Endothelial cell (in vitro differentiated cells): ENCODE measurements around the genes POTEF, CFC1 and RAB6D.

DNA sequence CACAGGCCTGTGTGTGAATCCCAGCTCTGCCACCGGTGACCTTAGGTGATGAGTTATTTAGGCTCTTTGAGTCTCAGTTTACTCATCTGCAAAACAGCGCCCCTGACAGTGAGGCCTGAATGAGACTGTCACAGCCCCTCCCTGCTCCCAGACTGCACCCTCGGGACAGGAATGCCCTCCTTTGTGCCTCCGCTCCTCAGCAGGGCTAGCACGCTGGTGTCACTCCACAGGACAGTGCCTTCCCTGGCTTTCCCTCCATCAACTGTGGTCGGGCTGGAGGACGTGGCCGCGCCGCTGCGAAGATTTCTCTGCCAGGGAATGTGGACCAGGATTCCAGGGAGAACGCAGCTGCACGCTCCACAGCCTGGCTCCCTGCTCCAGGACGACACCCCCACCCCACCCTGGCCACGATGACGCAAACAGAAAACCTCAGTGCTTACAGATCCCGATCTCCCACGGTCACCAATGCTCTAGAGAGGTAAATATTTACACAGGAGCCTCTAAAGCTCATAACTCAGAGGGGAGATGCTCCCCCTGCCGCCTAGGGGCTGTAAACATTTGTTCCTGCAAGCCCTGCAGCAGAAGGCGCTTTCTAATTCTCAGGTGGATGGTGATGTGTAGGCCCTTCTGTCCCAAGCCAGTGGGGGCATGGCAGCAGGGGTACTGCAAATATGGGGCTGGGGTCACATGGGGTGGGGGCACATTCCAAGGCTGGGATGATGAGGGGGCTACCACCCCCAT, 12.5 kb downstream of the HS6ST1 start:
- PRO-cap: no peak

DNA sequence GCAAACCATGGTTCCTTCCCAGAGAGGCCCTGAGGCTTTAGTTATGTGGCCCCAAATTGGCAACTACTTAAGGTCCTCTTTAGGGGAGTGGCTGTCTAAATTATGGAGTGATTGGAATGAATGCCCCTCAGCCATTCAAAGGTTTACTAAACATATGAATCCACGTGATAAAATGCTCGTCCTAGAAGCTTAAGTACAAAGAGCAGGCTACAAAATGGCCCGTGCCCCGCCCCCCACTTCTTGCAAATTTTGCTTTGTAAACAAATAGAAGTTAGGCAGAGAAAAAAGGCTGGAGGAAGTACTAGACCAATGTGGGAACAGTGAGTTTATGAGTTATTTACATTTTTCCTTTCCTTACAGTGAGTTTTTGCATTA, 123.7 kb upstream of the HS6ST1 start:
- PRO-cap: no peak

GRCh38 chr2:129587302-129587842, 392.1 kb upstream of the RAB6C start:
- PRO-cap: no peak

DNA sequence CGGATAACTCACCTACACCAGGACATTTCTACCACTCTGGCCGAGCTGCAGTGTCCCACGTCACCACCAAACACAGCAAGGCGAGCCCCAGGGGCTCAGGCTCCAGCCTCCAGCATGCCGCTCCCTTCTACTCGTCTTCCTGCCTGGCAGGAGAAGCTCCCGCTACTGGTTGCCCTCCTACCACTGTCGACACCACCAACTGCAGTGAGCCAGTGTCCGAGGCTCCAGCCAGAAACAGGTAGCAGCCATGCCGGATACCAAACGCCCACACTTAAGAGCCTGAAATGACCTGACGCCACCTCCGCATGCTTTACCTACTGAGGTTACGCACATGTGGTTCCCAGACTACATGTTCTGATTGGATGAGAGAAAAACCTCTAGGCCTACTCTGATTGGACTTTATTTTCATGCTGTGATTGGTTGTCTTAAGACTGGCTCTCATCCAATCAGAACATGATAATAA, at the start of gene POTEF:
Gene POTEF, minus strand, starts transcription at position 163 of the 463 bp plus-strand sequence.
- PRO-cap: unidirectional peak, minus-strand start at position 206 of the sequence; unidirectional peak, minus-strand start at position 285 of the sequence; bidirectional peak, plus-strand start outside the sequence, minus-strand start at position 319 of the sequence

GRCh38 chr2:130129523-130129977, 528 bp upstream of the POTEF start:
- PRO-cap: bidirectional peak, plus-strand start at chr2:130129670, minus-strand start at chr2:130129378

- PRO-cap: unidirectional peak, minus-strand start at chr2:130356591
Observed at GRCh38 chr2:130356345-130356921, 577 bp downstream of the PTPN18 start.

- PRO-cap: no peak
Observed at GRCh38 chr2:130599410-130599894, at the start of gene CFC1. CFC1 (minus strand) TSS chr2:130599575.

DNA sequence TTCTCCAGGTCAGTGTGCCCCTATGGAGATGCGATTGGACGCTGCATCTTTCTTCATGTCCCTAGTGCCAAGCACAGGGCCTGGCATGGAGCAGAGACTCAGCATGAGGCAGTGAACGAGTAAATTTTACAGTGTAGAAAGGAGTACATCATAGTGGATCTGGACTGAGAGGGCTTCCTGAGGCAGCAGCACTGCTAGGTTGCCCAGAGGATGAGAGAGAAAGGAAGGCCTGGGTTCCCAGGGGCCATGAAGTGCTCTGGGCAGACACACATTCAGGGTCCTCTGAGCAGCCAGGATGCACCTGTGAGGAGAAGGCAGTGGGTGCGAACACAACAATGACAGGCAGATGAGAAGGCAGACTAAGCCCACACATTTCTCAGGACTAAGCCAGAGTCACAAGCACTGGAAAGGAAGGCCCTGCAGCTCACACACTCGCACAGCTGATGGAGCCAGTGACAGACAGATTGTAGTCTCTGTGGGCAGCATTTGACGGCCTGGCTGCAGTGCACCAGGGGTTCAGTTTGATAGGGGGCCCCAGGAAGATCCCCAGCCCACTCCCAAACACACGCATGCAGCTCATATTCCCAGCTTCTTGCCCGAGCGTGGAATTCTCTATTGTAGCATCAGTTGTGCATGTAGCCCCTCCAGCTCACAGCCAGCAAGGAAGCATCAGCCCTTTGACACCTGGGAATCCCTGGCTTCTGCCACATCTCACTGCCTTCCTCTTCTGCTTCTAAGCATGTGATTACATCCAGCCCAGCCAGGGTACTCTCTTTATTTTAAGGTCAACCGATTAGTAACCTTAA, 61.9 kb downstream of the ARHGEF4 start:
- PRO-cap: no peak

- PRO-cap: bidirectional peak, plus-strand start at chr2:131364080, minus-strand start at chr2:131364091
Observed at GRCh38 chr2:131363660-131364346, at the start of gene RAB6D. RAB6D (minus strand) TSS chr2:131364168.

DNA sequence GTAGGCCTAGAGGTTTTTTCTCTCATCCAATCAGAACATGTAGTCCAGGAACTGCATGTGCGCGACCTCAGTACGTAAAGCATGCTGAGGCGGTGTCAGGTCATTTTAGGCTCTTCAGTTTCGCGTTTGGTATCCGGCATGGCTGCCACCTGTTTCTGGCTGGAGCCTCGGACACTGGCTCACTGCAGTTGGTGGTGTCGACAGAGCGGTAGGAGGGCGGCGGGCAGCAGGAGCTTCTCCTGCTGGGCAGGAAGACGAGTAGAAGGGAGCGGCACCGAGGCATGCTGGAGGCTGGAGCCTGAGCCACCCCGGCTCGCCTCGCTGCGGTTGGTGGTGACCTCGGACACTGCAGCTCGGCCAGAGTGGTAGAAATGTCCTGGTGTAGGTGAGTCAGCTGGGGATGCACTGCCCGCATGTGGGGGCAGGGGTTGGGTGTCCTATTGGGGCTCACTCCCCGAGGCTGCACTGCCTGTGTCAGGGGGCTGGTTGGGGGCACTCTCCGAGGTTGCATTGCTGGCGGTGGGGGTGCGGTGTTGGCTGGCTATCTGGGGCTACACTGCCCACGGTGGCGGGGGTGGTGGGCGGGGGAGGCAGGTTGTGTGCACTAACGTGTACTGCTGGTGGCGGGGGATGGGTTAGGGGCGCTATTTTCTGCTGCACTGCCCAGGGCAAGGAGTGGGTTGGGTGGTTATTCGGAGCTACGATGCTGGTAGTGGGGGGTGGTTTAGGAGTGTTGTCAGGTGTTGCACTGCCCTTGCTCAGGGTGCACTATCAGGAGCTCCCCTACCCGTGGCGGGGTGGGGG, 16.0 kb downstream of the CCDC74A start:
- PRO-cap: no peak

- PRO-cap: unidirectional peak, plus-strand start at chr2:131681854
Observed at GRCh38 chr2:131681791-131682059, 154.0 kb downstream of the CCDC74A start.

- PRO-cap: no peak
Observed at GRCh38 chr2:131725582-131726281, 198.0 kb downstream of the CCDC74A start.

GRCh38 chr2:131754395-131755027, 226.8 kb downstream of the CCDC74A start:
- PRO-cap: no peak

DNA sequence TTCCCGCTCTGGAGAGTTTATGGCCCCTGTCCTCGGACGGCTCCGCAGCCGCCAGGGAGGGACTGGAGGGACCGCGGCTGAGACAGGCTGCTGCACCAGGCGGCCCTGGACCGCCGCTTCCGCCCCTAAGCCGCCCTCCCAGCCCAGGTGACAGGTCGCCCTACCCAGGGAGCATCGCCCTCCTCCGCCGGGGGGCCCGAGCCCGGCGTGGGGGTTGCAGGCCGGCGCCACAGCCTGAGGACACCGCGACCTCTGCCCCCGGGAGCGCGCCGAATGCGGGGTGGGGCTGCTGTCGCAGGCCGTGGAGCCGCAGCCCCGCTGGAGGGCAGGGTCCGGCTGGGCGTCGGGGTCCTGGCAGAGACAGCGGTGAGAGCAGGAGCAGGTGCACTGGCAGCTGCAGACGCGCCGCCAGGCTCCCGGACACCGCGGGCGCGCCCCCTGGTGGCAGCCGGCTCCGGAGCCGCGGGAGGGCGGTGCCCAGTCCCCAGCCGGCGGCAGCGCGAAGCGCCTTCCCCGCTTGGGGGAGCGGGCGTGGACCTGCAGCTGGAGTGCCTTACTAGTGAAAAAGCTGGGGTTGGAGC, 273.9 kb downstream of the CCDC74A start:
- PRO-cap: no peak

DNA sequence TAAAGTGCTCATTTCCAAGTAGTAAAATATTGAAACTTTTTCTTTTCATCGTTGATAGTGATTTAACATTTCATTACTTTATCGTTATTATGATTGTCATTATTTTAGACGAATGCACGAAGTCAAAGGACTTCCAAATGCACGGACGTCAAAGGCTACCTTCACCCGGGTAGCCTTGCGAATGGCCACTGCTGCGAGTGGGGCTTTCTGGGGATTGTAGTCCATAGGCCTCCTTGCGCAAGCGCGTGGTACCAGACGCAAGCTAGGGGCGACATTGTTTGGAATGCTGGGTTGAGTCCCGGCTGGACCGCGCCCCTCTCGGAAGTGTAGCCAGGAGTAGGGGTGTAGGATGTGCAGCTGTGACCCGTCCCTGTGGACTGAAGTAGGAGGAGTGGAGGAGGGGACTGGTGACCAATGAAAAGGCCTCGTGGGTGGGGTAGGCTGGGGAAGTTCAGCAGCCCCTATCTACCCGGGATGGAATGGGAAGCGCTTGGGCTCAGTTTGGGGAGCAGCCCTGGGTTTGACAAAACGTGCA, 112.0 kb upstream of the GPR39 start:
- PRO-cap: unidirectional peak, plus-strand start at position 254 of the sequence; unidirectional peak, plus-strand start at position 294 of the sequence

- PRO-cap: no peak
Observed at GRCh38 chr2:132415155-132415749, 1.4 kb upstream of the GPR39 start.

- PRO-cap: bidirectional peak, plus-strand start at chr2:132543429, minus-strand start at chr2:132543312
Observed at GRCh38 chr2:132543110-132543947, 126.7 kb downstream of the LYPD1 start.

- PRO-cap: unidirectional peak, plus-strand start at chr2:133361993
Observed at GRCh38 chr2:133361707-133362327, 206.4 kb downstream of the NCKAP5 start.

- PRO-cap: no peak
Observed at GRCh38 chr2:133576666-133577082, 8.4 kb upstream of the NCKAP5 start.

DNA sequence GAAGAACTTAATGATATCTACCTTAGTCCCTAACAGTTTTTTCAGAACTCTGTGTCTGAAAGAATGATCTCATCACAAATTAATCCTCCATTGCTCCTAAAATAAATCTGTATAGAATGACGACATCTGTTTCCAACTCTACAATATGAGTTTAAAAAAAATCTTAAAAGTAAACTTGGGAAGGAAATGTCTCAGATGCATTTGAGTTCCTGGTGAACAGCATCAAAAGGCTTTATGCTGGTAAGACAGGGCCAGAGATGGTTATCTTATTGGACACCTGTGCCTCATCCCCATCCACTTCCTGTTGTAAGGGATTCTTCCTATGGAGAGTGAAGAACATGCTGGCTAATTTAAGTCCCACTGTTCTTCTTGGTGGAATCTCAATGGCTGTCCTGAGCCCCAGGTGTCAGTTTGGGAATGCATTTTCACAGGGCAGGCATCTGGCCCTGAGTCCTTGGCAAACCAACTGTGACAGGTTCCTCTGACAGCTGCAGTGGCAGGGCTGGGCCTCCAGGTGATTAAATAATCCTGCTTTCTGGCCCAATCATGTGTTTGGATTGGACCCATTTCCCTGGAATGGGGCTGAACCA, 12.9 kb upstream of the NCKAP5 start:
- PRO-cap: no peak